Peyer's patch (tissue), 4 donors: ENCODE measurements around a stretch of chr18.

GRCh38 chr18:9653193-9653738 lies 38.9 kb upstream of the PPP4R1 start:
- PRO-cap, result no peak
- RAMPAGE, long total RNA, 4 experiments, result no peak in any of the 4 experiments

DNA sequence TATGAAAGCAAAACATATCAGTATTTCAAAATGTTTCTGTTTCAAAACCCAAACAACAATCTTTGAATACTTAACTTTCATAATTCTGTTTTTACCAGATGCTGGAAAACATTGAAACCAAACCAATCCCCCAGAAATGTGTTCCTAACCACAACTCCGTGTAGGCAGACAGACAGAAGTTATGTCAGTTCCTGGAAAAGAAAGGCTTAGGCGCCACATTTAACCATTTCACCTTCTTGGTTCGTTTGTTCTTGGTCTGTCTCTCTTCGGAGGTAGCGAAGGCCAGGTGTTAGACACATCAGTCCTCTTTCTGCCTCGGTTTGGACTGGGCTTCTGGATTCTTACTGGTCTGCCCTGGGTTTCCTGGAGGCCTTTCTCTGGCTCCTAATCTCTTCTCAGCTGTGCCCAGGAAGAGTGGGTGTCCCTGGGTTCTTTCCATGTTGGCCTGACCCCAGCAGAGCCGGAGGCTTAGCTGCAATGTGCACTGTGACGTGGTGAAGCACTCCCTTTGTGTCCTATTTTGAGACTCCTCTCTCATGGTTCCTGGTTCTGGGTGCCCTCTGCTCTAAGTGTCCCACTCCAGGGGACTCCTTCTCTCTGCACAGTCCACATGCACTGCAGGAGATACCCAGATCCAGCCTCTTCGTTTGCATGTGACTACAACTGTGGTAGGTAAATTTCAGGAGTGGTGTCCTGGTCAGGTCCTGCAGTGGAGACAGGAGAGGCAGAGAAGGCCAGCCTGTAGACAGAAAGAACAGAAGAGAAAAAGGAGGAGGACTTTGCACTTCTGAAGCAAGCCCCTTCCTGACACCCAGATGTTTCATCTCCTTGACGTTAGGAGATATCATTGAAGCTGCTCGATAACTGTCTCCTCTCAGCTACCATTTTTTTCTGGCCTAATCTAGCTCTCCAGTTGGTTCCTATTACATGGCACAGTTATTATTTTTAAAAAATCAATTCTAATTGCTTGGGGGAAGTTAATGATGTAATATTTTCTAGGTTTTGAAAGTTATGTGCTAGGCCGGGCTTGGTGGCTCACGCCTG lies 22.9 kb upstream of the RAB31 start:
- PRO-cap, result no peak
- RAMPAGE, long total RNA, 4 experiments, result no peak in any of the 4 experiments

- PRO-cap, result unidirectional peak, minus-strand start at chr18:9742776
- RAMPAGE, long total RNA, 4 experiments, result no peak in any of the 4 experiments
These were observed 34.5 kb downstream of the RAB31 start for GRCh38 chr18:9742669-9743028.

DNA sequence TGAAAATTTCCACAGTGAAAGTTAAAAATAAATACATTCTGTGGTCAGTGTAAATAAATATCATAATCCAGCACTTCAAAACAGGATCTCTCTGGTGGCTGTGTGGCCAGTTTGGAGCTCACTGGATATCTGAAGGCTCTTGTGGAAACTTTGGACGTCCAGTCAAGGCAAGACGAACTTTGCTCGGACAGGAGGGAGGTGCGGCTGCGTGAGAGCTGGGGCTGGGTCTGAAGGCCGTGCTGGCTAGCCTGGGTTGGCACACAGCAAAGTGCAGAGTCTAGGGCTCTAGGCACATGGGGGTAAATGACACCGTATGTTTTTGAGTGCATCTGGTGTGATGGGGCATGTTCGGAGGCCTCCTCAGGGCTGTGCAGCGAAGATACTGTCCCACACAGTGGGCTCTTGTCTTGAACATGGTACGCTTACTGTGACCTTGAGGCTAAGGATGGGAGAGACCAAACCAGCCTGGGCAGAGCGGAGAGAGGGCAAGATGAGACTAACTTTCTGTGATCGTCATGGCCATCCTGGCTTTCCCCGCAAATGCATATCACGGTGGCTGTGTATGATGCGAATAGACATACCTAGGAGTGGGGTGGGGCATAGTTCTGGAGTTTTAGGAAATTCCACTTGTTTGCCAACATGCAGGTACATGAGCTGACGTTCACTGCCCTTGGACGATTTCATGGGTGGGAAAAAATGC lies 78.7 kb upstream of the TXNDC2 start:
- PRO-cap, result unidirectional peak, minus-strand start at position 131 of the sequence
- RAMPAGE, long total RNA, 4 experiments, result no peak in any of the 4 experiments

- PRO-cap, result no peak
- RAMPAGE, long total RNA, 4 experiments, result no peak in any of the 4 experiments
These were observed 74.8 kb upstream of the TXNDC2 start for GRCh38 chr18:9810889-9811441.

- PRO-cap, result no peak
- RAMPAGE, long total RNA, 4 experiments, result no peak in any of the 4 experiments
These were observed 11.7 kb downstream of the VAPA start for GRCh38 chr18:9925281-9926213.

DNA sequence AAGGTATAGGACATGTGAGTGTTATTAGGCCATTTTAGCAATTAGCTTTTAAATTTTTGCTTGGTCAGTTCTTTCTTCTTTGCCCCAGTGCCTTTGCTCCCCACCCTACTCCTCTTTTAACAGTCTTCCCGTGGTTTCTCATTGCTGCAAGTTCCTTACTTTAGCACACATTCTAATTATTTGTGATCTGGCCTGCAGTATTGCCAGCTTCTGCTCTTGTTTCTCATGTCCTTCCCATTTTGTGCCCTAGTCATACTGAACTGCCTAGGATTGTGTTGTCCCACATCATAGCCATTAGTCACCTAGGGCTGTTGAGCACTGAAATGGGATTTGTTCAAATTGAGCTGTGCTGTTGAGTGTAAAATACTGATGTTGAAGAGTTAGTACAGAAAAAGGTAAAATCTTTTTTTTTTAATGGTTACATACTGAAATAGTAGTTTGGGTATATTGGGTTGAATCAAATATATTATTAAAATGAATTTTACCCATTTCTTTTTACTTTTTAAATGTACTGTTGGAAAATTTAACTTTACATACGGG lies 36.9 kb downstream of the VAPA start:
- PRO-cap, result no peak
- RAMPAGE, long total RNA, 4 experiments, result no peak in any of the 4 experiments

DNA sequence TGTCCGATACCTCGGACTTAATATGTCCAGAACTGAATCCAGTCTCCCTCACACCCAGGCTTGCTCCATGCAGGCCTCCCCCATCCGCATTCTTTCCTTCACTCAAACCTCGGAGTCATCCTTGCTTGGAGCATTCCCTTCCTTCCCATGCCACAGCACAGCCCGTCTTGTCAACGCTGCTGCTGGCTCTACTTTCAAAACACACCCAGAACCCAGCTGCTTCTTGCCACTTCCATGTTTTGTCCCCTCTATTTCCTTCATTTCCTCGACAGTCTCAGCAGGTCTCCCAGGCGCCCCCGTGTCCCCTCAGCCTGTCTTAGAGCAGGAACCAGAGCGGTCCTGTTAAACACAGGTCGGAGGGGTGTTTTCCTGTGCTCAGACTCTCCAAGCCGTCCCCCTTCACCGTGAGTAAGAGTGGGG lies 54.4 kb downstream of the VAPA start:
- PRO-cap, result no peak
- RAMPAGE, long total RNA, 4 experiments, result no peak in any of the 4 experiments

GRCh38 chr18:10041043-10041743 lies 127.4 kb downstream of the VAPA start:
- PRO-cap, result no peak
- RAMPAGE, long total RNA, 4 experiments, result no peak in any of the 4 experiments

DNA sequence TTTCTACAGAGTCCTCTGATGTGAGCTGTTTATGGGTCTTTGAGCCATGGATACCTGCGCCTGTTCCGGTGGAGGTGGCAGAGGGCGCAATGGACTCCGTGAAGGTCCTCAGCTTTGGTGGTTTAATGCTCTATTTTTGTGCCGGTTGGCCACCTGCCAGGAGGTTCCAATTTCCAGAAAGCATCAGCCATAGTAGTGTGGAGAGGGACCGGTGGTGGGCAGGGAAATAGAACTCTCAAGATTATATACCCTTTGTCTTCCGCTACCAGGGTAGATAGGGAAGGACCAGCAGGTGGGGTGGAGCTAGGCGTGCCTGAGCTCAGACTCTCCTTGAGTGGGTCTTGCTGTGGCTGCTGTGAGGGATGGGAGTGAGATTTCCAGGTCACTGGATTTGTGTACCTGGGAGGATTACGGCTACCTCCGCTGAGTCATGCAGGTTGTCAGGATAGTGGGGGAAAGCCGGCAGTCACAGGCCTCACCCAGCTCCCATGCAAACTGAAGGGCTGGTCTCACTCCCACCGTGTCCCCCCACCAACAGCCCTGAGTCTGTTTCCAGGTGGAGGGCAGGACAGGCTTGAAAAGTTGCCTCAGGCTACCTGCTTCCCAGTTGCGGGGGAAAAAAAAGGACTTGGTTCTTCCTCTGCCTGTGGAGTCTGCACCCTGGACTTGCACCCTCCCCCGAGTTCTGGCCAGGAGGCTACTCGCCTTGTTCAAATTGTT lies 268.1 kb downstream of the VAPA start:
- PRO-cap, result no peak
- RAMPAGE, long total RNA, 4 experiments, result no peak in any of the 4 experiments

GRCh38 chr18:10555710-10556319 lies 30.0 kb downstream of the NAPG start:
- PRO-cap, result no peak
- RAMPAGE, long total RNA, 4 experiments, result no peak in any of the 4 experiments

GRCh38 chr18:10560148-10560413 lies 34.3 kb downstream of the NAPG start:
- PRO-cap, result no peak
- RAMPAGE, long total RNA, 4 experiments, result no peak in any of the 4 experiments

- PRO-cap, result no peak
- RAMPAGE, long total RNA, 4 experiments, result no peak in any of the 4 experiments
These were observed 217.0 kb upstream of the PIEZO2 start for GRCh38 chr18:11366289-11366825.

DNA sequence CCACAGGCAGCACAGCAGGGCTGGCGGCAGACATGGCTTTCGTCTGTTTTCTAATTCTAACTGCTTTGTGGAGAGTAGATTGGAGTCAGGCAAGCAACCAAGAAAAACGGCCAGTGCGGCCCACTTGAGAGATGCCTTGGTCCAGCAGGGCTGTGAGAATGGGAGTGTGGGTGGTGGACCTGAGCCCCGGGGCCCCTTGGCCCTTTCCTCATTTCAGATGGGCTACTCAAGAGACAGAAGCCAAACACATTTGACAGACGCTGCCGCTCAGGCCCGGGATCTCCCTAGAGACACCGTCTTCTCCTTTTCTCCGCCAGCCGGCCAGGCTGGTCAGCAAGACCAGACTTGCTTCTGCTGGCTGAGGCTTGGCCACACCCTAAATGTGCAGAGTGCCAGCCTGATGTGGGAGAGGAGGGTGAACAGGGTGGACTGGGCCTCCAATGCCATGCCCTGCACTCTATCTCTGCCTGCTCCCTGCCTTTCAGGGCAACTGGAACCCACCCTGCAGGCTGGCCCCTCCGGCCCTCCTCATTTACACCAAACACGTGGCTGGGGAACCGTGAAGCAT lies 19.5 kb upstream of the GNAL start:
- PRO-cap, result no peak
- RAMPAGE, long total RNA, 4 experiments, result no peak in any of the 4 experiments

DNA sequence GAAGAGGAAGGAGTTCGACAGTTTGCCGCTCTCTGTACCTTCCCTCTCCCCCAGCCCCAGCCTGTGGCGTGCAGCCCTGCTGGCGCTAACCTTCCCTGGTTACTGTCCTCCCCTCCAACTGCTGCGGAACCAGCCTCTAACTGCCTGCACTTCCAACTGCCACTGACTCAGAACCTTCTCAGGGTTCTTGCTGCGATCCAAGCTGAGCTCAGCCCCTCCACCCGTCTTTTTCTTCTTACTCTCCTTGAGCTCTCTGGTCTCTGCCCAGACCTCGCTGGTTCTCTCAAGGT lies 19.1 kb upstream of the GNAL start:
- PRO-cap, result no peak
- RAMPAGE, long total RNA, 4 experiments, result no peak in any of the 4 experiments

DNA sequence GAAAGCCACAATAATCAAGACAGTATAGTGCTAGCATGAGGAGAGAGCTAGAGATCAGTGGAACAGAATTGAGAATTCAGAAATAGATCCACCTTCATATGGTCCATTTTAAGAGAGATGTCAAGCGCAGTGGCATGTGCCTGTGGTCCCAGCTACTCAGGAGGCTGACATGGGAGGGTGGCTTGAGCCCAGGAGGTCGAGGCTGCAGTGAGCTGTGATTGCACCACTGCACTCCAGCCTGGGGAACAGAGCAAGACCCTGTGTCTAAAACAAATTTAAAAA lies 37.7 kb upstream of the CHMP1B start:
- PRO-cap, result no peak
- RAMPAGE, long total RNA, 4 experiments, result no peak in any of the 4 experiments

DNA sequence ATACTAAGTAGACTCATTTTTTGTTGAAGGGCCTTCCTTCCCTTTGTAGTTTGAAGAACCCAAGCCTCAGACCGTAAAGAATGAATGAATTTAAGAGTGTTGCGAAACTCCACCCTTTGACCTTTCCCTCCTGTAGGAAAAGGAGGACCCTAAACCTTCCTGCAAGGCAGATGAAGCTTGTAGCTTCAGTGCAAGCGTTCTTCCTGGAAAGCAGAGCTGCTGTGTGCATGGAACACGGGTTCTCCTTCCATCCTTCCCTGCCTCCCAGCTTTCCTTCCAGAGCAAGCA lies 1.7 kb downstream of the IMPA2 start:
- PRO-cap, result bidirectional peak, plus-strand start at position 197 of the sequence, minus-strand start at position 52 of the sequence
- RAMPAGE, long total RNA, 4 experiments, result no peak in any of the 4 experiments

DNA sequence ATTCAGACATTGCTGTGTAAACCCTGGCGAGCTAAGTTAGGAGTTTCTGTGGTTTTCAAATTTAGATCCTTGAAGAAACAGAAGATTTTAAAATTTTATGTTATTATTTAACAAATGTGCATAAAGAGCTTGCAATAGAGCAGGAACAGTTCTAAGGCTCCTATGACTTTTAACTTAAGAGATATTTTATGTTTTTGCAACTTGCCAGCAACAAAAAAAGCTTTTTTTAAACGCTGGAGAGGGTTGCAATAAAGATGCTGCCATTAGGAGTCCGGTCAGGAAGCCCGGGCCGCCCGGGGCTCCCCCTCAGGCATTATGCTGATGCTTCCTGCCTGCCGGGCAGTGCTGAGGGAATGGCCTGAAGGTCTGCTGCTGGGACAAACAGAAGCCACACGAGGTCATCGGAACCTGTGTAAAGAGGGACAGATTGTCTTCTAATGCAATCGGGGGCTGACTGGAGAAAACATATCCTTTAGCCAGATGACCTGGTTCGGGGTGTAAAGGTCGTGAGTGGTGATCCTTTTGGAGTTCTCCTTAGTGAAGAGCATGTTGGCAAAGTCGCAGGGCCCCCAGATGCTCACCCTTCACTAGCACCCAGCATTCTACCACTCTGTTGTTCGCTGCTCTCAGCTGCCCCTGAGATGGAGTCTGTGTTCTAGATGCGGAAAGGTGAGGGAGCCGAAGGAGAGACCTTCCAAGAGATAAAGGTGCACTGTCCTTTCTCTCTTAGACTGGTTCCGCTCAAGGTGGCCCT lies 2.3 kb downstream of the IMPA2 start:
- PRO-cap, result no peak
- RAMPAGE, long total RNA, 4 experiments, result no peak in any of the 4 experiments

DNA sequence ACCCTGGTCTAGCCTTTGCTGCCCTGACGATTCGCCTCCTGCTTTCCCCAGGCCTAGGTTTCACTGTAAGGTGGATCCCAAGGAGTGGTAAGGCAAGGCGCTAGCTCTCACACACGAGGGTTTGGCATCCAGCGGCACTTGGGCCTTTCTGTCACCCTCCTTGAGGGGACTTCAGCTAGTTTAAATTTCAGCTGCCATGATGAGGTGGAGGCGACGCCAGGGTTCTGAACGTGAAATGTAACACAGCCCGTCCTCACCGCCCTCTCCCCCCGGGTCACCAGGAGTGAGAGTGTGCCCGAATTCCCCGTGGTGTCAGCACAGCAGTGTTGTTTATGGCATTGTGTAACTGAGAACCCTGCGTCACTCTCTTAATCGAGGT lies 4.5 kb downstream of the CIDEA start:
- PRO-cap, result no peak
- RAMPAGE, long total RNA, 4 experiments, result no peak in any of the 4 experiments

- PRO-cap, result no peak
- RAMPAGE, long total RNA, 4 experiments, result no peak in any of the 4 experiments
These were observed 26.0 kb downstream of the CIDEA start for GRCh38 chr18:12280106-12280545.